H1 (cell line): ENCODE measurements around a stretch of chr7.

DNA sequence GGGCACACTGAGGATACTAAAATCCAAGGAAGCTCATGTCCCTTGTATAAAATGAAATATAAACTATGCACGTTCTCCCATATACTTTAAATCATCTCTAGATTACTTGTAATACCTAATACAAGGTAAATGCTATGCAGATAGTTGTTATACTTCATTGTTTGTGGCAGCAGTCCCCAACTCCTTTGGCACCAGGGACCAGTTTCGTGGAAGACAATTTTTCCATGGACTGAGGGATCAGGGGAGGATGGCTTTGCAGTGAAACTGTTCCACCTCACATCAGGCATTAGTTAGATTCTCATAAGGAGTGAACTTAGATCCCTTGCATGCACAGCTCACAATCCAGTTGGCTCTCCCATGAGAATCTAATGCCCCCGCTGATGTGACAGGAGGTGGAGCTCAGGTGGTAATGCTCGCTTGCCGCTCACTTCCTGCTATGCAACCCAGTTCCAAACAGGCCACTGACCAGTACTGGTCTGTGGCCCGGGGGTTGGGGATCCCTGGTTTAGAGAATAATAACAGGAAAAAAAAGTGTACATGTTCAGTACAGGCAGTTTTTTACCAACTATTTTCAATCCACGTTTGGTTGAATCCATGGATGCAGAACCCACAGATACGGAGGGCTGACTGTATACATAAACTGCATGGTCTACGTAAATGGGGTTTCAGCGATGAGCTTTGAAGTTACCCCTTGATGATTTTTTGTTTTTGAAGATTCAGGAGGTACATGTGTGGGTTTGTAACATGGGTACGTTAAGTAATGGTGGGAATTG, 24.4 kb downstream of the OGDH start:
- RRBS, result no CpG with 5 or more reads among the region's 11 CpGs
CAGE:
- cytosol, long polyA plus RNA, result no peak
- long polyA plus RNA, result no peak
- nucleus, long polyA plus RNA, result no peak

DNA sequence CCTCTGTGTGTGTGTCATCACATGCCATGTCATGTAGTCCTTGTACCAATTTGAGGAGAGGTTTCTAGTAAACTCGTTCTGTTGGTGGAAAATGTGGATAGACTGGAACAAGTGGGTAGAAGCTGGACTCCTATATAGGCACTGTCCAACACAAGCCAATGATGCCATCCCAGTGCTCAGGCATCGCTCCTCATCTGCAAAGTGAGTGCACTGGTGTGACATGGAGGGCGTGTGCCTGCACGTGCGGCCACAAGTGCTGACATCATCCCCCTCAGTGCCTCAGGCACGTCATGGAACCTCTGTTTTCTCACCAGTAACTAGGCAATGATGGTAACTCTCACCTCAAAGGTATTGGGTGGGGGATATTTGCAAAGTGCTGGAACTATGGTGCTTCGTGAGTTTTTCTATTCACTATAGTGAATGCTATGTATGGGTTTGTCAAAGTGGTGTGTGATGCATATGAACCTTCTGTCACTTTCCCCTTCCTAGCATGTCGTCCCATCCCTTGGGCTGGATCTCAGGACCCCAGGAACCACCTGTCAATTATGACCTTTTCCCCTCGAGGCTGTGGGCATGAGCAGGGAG, 19.2 kb downstream of the MYO1G start:
- RRBS, result no CpG with 5 or more reads among the region's 9 CpGs
CAGE:
- cytosol, long polyA plus RNA, result no peak
- long polyA plus RNA, result no peak
- nucleus, long polyA plus RNA, result no peak

DNA sequence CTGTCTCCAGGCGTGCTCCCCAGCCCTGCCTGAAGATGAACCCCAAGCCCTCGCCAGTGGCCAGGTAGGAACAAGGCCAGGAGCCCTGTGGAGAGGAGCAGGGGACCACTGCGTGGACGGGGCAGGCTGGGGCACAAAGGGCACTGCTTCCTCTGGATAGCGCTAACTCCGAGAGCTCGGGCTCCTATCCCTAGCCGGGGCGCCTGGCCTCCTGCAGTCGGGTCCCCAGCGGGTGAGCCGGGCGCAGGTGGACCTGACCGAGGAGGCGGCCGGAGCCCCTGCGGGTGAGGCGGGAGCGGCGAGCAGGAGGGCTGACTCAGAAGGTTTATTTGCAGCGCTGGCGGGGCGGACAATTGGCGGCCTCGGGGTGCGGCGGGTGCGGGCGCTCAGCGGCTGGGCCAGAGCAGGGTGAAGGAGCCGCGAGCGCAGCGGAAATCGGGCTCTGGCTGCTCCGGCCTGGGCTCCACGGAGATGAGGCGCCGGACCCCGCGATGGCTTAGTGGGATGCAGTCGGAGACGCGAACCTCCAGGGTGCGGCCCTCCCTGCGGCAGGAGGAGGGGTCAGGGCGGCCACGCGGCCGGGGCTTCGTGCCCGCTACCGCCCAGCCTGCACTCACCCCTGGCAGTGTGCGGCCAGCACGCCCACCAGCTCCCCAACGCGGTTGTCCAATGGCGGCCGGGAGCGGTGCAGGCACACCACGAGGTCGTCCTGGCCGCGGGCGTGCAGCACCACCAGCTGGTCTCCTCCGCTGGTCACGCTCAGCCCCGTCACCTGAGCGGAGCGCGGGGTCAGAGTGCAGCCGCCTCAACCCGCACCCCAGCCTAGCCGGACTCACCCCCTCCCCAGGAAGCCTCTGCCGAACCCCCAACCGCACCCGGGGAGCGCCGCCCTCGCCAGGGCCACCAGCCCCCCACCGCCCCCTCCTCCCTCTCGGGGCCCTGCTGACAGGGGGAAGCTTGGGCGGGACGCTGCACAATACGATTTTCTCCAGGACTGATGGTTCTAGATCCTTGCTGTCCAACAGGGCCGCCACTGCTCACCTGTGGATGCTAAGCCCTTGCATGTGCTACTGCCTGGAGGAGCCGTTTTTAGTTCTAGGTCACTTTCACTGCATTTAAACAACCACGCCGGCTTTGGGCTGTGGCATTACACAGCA, 16.1 kb downstream of the MYO1G start:
- RRBS, result 12% methylated on average over 25 of the region's 89 CpGs
CAGE:
- cytosol, long polyA plus RNA, result no peak
- long polyA plus RNA, result no peak
- nucleus, long polyA plus RNA, result no peak

DNA sequence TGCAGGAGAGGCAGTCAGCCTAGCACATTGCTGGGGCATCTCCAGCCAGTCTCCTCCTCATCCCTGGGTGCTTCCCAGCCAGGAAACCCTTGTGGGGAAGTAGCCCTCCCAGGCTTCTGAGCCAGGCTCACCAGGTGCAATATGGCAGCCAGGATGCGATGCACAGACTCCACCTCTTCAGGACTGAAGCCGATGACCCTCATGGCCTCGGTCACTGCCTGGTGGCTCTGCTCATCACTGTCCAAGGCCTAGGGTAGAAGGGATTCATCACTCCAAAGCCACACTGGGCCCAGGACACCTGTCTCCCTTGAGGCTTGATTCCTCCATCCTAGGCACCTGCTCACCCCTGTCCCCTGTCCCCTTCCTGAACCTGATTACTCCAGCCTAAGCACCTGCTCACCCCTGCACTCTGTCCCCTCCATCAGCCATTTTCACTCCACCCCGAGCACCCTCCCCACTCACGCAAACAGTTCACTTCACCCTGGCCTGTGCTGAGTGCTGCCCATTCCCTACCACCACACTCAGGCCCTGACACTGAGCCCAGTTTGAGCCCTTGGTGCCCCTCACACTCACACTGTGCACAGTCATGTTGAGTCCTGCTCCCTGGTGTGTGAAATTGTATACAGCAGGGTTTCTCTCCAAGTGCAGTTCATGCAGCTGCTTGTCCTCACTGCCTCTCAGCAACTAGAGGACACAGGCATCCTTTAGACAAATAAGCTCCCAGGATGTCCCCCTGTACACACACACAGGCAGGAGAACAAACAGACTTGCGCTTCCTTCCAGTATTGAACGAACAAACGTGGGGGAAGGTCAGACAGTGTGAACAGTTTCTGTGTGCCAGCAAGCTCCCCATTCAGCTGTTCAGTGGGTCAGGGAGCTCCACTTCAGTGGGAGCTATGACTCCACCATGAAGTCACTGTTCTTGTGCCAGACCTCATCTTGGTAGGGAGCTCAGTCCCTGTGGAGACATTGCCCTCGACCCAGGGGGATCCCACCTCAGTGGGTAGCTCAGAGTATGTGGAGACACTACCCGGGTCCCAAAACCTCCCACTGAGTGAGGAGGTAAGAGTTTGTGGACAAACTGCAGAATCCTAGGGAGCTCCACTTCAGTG, 6.9 kb downstream of the MYO1G start:
- RRBS, result no CpG with 5 or more reads among the region's 10 CpGs
CAGE:
- cytosol, long polyA plus RNA, result no peak
- long polyA plus RNA, result no peak
- nucleus, long polyA plus RNA, result no peak

- RRBS, result 89% methylated on average over 1 of the region's 12 CpGs
CAGE:
- cytosol, long polyA plus RNA, result no peak
- long polyA plus RNA, result no peak
- nucleus, long polyA plus RNA, result no peak
Measured at GRCh38 chr7:45064449-45064884, 24.3 kb downstream of the NACAD start.

GRCh38 chr7:45178907-45179581, 21.5 kb downstream of the RAMP3 start:
- RRBS, result no CpG with 5 or more reads among the region's 11 CpGs
CAGE:
- cytosol, long polyA plus RNA, result no peak
- long polyA plus RNA, result no peak
- nucleus, long polyA plus RNA, result no peak

DNA sequence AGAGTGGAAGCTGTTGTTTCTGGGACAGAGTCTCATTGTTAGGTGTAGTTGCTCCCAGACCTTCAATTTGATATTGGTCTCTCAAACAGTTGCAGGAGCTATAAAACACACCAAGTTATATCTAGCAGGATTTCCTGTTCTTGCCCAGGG, 53.3 kb downstream of the RAMP3 start:
CAGE:
- cytosol, long polyA plus RNA, result no peak
- long polyA plus RNA, result no peak
- nucleus, long polyA plus RNA, result no peak

DNA sequence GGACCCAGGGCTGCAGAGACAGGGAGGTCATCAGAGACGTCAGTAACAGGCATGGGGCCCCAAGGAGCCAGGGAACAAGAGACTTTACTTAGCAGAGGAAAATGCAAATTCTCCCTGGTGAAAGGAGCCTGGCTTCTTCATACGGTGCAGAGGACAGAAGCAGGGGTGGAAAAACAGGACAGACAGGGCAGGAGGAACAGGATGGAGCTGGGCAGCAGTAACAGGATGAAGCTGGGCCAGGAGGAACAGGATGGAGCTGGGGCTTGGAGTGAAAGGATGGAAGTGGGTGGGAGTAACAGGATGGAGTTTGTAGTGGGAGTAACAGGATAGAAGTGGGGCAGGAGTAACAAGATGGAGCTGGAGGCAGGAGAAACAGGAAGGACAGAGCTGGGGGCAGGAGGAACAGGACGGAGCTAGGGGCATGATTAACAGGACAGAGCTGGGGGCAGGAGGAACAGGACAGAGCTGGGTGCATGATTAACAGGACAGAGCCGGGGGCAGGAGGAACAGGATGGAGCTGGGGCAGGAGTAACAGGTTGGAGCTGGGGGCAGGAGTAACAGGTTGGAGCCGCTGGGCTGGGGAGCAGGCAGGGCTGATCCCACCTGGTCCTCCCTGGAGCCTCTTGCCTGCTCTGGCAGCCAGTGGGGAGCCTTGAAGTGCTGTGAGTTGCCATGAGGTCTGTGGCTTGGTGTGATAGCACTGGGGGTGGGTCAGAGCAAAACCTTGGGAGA, 111.1 kb downstream of the ADCY1 start:
- RRBS, result no CpG with 5 or more reads among the region's 5 CpGs
CAGE:
- cytosol, long polyA plus RNA, result no peak
- long polyA plus RNA, result no peak
- nucleus, long polyA plus RNA, result no peak

GRCh38 chr7:45890063-45891113, 2.1 kb downstream of the IGFBP1 start:
- RRBS, result no CpG with 5 or more reads among the region's 10 CpGs
CAGE:
- cytosol, long polyA plus RNA, result no peak
- long polyA plus RNA, result no peak
- nucleus, long polyA plus RNA, result no peak

DNA sequence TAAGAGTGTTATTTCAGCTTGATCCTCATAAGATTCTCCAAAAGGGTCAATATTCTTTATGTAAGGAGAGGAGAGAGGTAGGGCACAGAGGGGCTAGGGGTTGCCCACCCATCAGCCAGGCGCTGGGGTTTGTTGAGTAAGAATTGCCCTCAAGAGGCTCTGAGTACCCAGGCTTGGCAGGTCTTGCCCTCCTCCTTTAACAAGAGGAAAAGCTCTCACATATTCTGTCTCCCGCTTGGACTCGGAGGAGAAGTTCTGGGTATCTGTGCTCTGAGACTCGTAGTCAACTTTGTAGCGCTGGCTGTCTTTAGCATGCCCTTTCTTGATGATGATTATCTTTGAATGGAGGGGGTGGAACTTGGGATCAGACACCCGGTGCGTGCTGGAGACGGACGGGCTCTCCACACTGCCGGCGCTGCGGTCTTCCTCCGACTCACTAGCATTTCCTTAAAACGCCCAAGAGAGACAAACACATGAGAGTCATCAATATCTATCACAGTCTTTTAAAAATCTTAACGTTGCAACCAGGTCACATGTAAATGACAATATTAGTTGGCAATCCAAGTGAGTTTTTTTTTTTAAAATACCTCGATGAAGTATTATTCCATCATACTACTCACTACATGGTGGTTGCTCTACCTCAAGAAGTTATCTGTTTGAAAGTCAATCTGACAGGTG, 3.9 kb downstream of the IGFBP3 start:
- RRBS, result no CpG with 5 or more reads among the region's 16 CpGs
CAGE:
- cytosol, long polyA plus RNA, result no peak
- long polyA plus RNA, result no peak
- nucleus, long polyA plus RNA, result no peak

GRCh38 chr7:45977973-45978830, 57.1 kb upstream of the IGFBP3 start:
- RRBS, result no CpG with 5 or more reads among the region's 11 CpGs
CAGE:
- cytosol, long polyA plus RNA, result no peak
- long polyA plus RNA, result no peak
- nucleus, long polyA plus RNA, result no peak

DNA sequence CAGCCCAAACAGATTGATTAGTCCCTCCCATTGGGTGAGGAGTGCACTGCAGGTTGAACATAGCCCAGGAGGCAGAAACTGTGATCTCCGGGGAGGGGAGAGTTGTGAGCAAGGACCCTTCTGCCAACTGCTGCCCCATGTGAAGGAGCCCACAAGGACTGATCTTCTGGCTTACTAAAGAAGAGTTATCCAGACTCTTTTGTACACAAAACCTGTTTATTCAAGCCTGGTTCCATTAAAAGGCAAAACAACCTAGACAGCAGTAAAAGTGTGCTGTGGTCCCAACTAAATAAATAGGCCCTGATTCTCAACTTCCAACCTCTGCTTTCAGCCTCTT, 465.2 kb downstream of the TNS3 start:
- RRBS, result no CpG with 5 or more reads among the region's 1 CpG
CAGE:
- cytosol, long polyA plus RNA, result no peak
- long polyA plus RNA, result no peak
- nucleus, long polyA plus RNA, result no peak

GRCh38 chr7:47227682-47228442, 354.0 kb downstream of the TNS3 start:
- RRBS, result no CpG with 5 or more reads among the region's 11 CpGs
CAGE:
- cytosol, long polyA plus RNA, result no peak
- long polyA plus RNA, result no peak
- nucleus, long polyA plus RNA, result no peak

GRCh38 chr7:47283246-47283997, 298.5 kb downstream of the TNS3 start:
- RRBS, result no CpG with 5 or more reads among the region's 13 CpGs
CAGE:
- cytosol, long polyA plus RNA, result no peak
- long polyA plus RNA, result no peak
- nucleus, long polyA plus RNA, result no peak

DNA sequence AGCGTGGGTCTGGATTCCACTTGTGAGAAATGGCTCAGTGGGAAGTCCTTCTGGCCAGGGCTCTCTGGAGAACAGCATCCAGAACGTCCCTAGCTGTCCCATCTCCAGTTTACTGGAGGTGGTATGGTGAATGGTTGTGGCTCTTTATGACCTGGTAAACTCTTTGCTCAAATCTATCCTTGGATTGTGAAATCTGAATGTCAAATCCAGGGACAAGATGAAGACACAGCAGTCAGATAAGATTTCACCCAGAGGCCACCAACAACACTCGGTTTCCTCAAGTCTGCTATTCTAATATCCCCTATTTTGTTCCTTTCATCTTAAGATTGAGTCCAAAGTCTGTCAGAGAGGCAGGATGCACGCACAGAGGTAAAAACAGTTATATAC, 287.0 kb downstream of the TNS3 start:
- RRBS, result no CpG with 5 or more reads among the region's 4 CpGs
CAGE:
- cytosol, long polyA plus RNA, result no peak
- long polyA plus RNA, result no peak
- nucleus, long polyA plus RNA, result no peak

GRCh38 chr7:47327223-47327845, 254.6 kb downstream of the TNS3 start:
- RRBS, result no CpG with 5 or more reads among the region's 10 CpGs
CAGE:
- cytosol, long polyA plus RNA, result no peak
- long polyA plus RNA, result no peak
- nucleus, long polyA plus RNA, result no peak

DNA sequence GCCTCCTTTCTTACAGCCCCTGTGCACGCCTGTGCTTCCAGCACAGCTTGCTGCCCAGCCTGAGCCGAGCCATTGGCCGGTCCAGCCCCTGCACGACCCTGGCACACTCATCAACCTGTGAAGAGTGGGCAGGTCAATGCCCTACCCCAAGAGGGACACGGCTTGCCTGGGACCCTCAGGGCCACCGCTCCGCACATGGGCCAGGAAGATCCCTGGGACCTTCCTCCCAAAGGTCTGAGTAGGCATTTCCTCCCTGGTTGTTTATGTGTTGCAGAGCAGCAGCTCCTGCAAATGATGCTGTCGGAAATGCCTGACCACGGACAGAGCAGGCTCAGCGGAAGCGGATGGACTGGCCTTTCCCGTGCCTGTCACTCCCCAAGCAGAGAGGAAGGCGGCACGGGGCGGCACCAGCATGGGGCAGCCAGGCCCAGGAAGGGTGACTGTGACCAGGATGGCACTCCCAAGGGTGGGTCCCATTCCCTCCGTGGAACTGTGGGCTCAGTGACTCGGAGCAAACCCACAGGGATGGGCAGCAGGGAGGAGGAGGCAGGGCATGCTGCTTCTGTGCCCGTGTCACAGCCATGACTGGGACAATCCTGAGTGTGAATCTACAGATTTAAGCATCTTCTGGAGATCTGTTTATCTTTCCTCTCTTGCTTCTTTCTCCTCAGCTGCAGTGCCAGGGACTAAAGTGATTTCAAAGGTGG, 252.4 kb downstream of the TNS3 start:
- RRBS, result no CpG with 5 or more reads among the region's 18 CpGs
CAGE:
- cytosol, long polyA plus RNA, result no peak
- long polyA plus RNA, result no peak
- nucleus, long polyA plus RNA, result no peak

DNA sequence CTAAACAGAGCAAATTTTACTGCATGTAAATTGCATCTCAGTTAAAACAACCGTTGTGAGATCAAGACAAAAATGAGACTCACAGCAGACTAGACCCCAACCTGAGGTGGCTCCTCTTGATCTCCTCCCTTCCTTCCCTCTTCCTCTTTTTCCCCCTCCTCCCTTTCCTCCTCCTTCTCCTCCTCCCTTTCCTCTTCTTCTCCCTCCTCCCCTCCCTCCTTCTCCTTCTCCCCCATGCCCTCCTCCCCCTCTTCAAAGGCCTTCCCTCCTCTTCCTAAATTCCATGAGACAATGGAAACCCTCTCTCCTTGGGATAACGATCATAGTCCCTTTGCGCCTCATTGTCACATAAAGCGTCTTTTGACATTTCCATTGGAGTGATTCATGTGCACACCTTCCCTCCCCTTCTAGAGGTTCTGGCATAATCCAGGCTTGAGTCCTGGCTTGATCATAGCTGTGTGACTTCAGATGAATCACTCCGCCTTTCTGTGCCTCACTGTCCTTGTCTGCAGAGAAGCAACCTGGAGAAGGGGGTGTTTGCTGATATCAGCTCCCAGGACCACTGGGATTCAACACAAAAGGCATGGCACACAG, 204.3 kb downstream of the TNS3 start:
- RRBS, result no CpG with 5 or more reads among the region's 5 CpGs
CAGE:
- cytosol, long polyA plus RNA, result no peak
- long polyA plus RNA, result no peak
- nucleus, long polyA plus RNA, result no peak

DNA sequence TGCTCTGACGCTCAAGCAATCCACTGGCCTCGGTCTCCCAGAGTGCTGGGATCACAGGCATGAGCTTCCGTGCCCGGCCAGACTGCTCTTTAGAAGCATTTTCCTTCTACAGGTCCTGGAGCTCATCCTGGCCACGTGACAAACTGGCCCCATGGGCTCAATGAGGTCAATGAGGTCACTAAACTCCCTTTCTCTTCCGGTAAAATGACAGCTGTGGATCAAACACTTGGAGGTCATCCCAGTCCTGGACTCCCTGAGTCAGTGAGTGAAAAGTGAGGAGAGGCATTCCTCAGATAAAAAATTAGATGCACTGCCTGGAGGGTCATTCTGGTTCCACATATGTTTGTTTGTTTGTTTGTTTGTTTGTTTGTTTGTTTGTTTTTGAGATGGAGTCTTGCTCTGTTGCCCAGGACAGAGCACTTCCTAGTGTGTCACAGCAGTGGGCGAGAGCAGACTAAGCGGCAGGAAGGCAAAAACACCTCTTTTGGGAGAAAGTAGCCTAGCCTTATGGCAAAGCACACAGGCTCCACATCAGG, 134.9 kb downstream of the TNS3 start:
- RRBS, result no CpG with 5 or more reads among the region's 8 CpGs
CAGE:
- cytosol, long polyA plus RNA, result no peak
- long polyA plus RNA, result no peak
- nucleus, long polyA plus RNA, result no peak

- RRBS, result no CpG with 5 or more reads among the region's 4 CpGs
CAGE:
- cytosol, long polyA plus RNA, result no peak
- long polyA plus RNA, result no peak
- nucleus, long polyA plus RNA, result no peak
Measured at GRCh38 chr7:47471828-47472316, 110.0 kb downstream of the TNS3 start.